Sigmoid colon (tissue), 4 donors: ENCODE measurements around the genes UBR7, COX8C and SERPINA4.

- PRO-cap, result bidirectional peak, plus-strand start at chr14:93207273, minus-strand start at chr14:93207037
- RAMPAGE, long total RNA, 4 experiments, result start-site peak on the plus strand in 4 of 4 experiments, at chr14:93207254-93207277 at its widest, 33 to 209 reads per replicate
These were observed at the start of gene UBR7 for GRCh38 chr14:93207166-93207884. UBR7 (plus strand) TSS chr14:93207256.

DNA sequence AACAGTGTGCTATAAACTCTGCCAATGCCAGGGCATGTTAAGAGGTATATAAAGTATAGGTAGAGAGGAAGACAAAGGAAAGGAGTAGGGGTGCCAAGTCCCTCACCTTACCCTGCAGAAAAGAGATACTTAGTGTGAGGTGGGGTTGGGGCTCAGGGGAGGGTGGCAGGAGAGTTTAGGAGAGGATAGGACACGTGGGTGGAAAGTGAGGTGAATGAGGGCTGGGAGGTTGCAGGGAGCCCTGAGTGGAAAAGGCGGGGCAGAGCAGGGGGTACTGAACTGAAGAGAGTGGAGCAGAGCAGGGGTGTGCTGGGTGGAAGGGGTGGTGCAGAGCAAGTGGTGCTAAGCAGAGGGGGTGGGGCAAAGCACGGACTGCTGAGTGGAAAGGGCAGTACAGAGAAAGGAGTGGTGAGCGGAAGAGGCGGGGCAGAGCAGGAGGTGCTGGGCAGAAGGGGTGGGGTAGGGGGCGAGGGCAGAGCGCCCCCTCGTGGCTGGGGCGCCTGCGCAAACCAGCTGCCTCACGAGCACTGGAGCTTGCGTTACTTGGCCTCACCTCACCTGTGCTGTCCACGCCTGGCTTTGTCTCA, at the start of gene COX8C:
TSS of gene COX8C (plus strand) at position 512 of the 587 bp plus-strand sequence.
- PRO-cap, result no peak
- RAMPAGE, long total RNA, 4 experiments, result no peak in any of the 4 experiments

- PRO-cap, result no peak
- RAMPAGE, long total RNA, 4 experiments, result no peak in any of the 4 experiments
These were observed 779 bp downstream of the PRIMA1 start for GRCh38 chr14:93787419-93787993.

GRCh38 chr14:93939294-93940056, 12.3 kb downstream of the FAM181A start:
- PRO-cap, result no peak
- RAMPAGE, long total RNA, 4 experiments, result no peak in any of the 4 experiments

- PRO-cap, result unidirectional peak, minus-strand start at chr14:93941790
- RAMPAGE, long total RNA, 4 experiments, result no peak in any of the 4 experiments
These were observed 14.4 kb downstream of the FAM181A start for GRCh38 chr14:93941364-93942209.

DNA sequence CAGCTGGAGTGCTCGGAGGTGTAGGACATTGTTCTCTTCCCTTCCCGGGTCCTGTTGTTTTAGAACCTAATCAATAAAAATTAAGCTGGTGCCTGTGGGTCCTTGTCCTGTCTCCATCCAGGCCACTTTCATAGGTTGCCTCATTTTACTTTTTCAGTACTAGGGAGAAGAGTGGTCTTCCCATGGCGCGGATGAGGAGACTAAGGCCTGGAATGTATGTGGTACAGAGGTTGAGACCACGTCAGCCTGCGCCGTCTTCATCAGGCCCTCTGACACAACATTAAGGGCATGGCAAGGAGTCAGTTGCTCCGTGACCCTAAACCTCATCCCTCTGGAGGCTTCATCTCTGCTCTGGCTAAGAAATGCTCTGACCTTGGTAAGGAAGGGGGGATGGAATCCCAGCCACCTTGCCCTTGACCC, 4.0 kb downstream of the ASB2 start:
- PRO-cap, result no peak
- RAMPAGE, long total RNA, 4 experiments, result no peak in any of the 4 experiments

- PRO-cap, result no peak
- RAMPAGE, long total RNA, 4 experiments, result no peak in any of the 4 experiments
These were observed 9.5 kb upstream of the CCDC197 start for GRCh38 chr14:93987361-93988162.

GRCh38 chr14:94110337-94111451, 18.7 kb downstream of the IFI27L2 start:
- PRO-cap, result no peak
- RAMPAGE, long total RNA, 4 experiments, result start-site peak on the plus strand in 3 of 4 experiments, at chr14:94110732-94110741 at its widest, 207 to 554 reads per replicate

DNA sequence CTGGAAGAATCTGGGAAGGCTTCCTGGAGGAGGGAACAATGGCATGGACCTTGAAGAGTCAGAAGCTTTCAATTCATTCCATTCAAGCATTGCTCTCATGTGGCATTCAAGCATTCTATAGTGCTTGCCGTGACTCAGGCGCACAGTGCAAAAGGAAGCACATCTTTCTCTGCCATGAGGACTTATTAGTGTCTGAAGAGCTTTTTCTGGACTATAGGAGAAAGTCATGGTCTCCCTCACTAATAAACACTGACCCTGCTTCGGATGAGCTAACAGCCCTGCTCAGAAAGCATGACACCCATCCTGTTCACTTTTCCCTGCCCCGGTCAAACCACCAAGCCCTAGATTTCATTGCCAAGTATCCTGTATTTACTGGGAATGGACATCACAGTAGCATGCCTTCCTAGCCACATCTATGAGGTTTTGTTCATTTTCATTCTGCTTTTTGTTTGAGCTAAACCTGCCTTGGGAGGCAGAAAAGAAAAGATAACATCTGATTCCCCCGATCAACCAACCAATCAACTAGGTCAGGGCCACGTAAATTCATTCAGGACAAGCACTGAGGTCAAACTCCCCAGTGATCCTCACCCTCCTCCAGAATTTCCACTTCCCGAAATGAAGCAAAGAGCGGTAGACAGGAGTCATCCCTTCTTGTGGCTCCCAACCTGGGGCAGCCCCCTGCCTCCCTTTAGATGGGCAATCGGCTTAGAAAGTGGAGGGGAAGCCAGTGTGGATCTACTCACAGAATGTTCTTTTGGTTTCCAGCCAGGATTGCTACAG, 15.1 kb downstream of the IFI27L2 start:
- PRO-cap, result no peak
- RAMPAGE, long total RNA, 4 experiments, result no peak in any of the 4 experiments

DNA sequence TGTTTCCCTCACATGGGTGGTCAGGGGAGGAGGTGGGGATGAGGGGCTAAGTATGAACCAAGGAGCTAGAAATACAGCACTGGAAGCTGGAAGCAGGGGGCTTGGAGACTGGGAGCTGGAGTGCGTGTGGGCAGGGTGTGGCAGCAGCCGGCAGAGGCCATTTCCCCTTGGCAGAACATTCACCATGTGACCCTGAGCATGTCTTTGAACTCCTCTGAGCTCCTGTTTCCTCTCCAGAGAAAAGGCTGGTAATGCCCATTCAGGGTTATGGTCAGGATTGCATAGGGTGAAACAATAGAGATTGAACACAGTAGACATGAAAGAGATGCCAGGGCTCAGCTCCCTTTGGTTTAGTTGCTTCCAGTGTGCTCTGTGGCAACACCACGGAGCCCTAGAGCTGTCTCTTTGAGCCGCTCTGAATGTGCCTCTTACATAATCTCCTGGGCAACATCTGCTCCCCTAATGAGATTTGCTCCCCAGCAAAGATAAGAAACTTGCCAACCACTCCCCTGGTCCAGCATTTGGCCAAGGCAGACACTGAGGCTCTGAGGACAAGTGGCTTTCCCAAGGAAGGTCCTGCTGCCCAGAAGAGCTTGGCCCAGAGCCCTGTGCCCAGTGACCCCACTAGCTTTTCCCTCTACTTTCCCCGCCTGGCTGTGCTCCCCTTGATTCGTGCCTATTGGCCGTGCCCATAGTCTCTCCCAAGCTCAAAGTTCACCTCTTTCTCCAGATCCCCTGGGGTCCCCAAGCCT, 14.3 kb downstream of the IFI27L2 start:
- PRO-cap, result no peak
- RAMPAGE, long total RNA, 4 experiments, result no peak in any of the 4 experiments

DNA sequence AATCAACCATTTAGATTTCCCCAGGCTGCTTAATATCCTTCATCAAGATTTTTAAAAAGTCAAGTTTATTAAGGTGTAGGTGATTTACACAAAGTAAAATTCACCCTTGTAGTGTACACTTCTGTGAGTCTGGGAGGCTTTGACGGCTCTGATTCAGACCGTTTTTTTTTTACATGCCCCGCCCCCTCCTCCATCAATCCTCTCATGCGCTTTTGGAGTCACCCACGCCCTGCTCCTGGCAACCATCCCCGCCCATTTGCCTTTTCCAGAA, 632 bp upstream of the IFI27L2 start:
- PRO-cap, result no peak
- RAMPAGE, long total RNA, 4 experiments, result no peak in any of the 4 experiments

DNA sequence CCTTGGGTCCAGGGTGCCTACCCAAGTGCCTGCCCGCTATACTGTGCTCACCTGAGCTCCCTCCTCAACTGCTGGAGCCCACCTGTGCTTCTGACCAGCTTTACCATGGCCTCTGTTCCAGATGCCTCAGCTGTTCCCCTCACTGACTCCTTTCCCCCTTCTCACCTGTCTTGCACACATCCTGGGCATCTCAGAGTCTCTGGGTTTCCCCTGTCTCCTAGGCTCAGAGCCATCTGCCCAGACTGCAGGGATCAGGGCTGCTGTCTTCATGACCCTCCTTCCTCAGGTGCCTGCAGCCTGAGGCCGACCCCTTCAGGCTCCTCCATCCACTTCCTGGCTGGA, 8.6 kb upstream of the PPP4R4 start:
- PRO-cap, result no peak
- RAMPAGE, long total RNA, 4 experiments, result no peak in any of the 4 experiments

DNA sequence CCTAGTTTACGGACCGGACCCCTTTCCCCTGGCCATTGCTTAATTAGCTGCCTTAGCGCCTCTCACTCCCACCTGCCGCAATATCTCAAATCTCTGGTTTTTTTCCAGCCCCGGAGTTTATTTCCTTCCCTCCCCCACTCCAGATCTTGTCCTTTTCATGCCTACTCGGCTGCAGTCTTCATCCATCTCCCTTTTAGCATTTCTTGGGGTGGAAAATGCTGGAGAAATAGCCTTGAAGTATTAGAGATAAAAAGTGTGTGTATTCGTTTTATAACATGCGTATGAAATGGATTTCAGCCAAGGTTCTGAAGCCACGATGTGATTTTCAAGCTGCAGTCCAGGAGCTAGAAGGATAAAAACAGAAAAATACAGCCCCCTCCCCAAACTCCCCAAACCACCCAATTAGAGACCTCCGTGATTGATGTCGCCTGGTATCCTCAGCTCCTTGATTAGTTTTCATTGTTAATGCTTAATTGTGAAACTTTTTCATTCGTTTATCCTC, 1.4 kb downstream of the PPP4R4 start:
- PRO-cap, result no peak
- RAMPAGE, long total RNA, 4 experiments, result no peak in any of the 4 experiments

- PRO-cap, result no peak
- RAMPAGE, long total RNA, 4 experiments, result no peak in any of the 4 experiments
These were observed 1.7 kb downstream of the SERPINA10 start for GRCh38 chr14:94291280-94291860.

DNA sequence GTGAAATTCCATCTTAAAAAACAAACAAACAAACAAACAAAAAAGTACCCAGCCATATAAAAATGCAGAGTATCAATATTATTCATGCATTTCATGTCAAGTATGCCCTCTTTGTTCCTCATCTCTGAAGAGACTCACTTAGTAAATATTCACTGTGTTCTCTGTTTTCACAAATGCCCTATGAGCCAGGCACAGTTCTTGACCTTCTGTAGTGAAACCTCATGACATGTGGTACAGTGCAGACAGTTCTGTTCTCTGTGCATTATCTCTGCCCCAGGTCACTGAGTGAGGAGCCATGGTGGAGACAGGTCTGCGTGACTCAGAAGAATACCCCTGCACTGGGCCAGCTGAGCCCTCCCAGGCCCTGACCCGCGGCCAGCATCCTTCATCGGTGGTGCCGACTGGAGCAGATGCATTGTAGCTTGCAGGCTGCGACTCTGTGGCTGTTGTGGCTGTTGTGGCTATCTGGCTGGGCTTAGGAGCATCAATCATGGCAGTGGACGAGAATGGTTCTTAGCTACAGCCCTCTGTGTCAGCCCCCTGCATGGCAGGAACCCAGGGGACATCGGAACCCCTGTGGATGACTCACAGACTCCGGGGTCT, 539 bp downstream of the SERPINA6 start:
- PRO-cap, result no peak
- RAMPAGE, long total RNA, 4 experiments, result no peak in any of the 4 experiments

- PRO-cap, result no peak
- RAMPAGE, long total RNA, 4 experiments, result no peak in any of the 4 experiments
These were observed 5.5 kb upstream of the SERPINA1 start for GRCh38 chr14:94393805-94394384.

- PRO-cap, result no peak
- RAMPAGE, long total RNA, 4 experiments, result no peak in any of the 4 experiments
These were observed 5.8 kb upstream of the SERPINA9 start for GRCh38 chr14:94481665-94482297.

DNA sequence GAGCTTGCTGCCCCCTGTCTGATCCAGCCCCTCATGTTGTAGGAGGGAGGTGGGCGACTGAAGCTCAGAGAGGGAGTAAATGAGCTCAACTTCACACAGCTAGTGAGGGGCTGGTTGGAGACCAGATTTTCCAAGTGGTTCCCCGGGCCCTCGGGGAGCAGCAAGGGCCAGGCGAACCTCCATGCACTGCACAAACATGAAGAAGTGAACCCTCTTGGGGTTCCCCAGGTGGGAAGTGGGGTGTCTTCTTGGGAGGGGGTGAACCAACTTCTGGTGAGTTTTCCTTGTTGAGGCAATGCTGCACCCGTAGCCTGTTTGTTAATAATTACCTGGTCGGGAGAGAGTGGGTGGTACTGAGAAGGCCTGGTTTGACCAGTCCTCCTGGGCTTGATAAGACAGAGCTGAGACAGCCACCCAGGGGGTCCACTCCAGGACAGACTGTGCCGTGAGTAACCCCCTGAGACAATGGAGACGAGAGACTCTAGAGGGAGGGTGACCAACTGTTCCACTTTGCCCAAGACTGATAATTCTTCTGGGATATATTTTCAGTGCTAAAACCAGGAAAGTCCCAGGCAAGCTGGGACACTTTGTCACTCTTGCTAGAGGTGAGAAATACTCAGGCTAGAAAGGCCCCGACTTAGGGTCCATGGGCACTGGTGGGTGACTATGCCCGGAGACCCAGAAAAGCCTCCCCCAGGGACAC, at the start of gene SERPINA4:
TSS of gene SERPINA4 (plus strand) at position 393 of the 703 bp plus-strand sequence.
- PRO-cap, result no peak
- RAMPAGE, long total RNA, 4 experiments, result no peak in any of the 4 experiments

DNA sequence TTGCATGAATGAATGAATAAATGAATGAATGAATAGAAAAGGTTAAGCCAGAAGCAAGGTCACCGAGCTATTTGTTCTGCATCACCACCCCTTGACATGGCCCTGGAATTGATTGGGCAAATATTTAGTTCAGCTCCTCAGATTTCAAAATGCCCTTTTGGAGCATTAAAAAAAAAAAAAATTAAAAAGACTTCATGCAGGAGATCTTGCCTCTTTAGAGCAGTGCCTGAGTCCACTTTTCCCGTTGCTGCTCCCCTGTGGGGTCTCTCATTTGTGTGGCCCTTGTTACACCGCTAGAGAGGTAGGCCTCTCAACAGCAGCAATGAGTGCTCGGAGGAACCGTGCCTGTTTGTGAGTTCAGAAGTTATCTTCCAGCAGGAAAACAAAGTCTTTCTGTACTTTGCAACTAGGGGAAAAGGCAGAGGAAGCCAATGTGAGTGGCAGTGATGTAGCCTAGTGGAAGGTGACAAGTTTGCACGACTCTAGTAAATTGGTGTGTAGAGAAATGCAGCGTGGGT, 8.3 kb upstream of the SERPINA5 start:
- PRO-cap, result no peak
- RAMPAGE, long total RNA, 4 experiments, result no peak in any of the 4 experiments

GRCh38 chr14:94597169-94597772, 14.9 kb upstream of the SERPINA3 start:
- PRO-cap, result no peak
- RAMPAGE, long total RNA, 4 experiments, result no peak in any of the 4 experiments